Colic lymph node (tissue), 1 donor: ENCODE measurements around a stretch of chr12.

DNA sequence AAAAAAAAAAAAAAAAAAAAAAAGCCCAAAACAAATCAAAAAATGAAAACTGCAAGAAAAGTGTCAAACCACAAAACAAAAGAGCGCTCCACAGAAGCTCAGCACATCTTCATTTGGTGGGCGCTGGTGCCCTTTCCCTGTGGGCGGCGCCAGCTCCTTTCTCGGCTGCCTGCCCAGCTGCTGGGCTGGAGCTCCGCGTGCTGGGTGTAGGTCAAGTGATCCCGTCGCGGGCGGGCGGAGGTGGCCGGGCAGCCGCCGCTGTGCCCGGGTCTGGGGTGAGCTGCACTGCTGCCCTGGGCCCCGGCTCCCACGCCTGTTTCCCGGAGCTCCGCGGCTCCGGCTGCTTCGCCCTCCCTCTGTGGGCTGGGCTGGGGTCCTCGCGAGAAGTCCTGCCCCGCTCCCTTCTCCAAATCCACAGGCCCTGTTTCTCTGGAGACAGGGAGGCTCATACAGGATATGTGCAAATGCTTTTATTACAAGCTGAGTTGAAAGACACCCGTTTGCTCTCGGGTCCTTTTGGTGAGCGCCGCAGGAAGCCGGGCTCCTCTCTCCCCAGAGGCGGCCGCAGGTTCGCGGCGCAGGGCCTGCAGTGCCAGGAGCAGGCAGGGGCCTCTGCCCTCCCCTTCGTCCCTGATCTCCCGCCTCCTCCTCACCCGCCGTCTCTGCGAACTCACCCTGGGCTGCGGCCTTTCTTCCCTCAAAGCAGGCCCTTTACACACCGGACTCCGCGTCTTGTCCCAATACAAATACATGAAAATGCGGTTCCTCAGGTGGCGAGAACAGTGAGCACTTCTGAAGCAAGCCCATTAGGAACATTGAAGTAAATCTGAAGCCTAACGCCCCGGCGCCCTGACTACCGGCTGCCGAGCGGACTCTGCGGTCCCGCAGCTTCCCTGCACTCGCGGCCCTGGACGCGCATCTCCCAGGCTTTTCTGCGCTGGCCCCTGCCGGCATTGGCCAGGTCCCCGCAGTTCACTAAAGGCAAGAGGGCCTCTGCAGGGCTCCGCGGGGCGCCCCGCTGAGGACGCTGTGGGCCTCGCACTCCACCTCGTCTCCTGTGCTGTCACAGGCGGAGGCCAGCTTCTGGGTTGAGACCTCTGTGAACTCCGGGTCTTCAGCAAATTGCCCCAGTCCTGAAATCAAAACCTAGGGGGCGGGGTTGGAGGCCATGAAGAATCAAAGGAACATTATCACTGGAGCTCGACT lies 68.0 kb upstream of the CAPRIN2 start:
- PRO-cap, result no peak

DNA sequence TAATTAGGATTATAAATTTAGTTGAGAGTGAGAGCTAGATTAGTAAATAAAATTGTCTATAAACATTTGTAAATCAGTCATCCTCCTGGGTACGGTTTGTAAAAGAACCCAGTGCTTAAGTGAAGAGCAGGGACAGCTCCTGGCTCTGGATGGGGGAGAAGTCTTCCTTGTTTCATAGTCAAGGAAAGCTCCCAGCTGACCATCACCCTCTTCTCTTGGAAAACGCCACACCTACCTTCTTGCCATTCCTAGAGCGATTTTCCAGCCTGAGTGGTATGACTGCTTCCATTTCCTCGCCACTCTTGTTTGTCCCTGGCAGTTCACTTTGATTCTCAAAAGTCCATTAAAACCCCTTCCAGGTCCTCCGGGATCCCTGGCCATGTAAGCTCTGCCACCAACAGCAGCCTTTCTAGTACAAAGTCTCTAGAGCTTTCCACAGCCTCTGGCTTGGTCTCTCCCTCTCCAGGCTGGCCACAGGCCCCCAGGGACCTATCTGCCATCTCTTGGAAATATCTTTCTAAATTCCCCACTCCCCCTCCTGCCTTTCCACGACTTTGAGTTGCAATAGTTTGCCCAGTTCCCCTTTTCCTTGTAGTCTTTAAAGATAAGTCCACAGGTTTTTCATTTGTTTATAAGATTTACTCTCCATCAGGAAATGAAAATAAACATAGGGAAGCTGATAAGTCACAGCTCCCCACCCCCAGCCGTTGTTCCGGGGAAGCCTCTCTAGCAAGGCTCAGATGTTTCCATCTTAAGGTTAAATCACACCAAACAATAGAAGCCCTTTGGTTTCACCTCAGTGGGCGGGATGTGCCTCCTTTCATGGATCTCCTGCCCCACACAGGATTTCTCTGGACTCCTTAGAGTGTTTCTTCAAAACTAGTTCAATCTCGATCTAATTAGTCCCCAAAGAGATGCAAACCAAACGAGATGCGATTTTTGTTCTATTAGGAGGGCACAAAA lies 42.8 kb upstream of the SINHCAF start:
- PRO-cap, result no peak

- PRO-cap, result no peak
Observed at GRCh38 chr12:31369477-31369964, 43.6 kb upstream of the SINHCAF start.

GRCh38 chr12:31525394-31525713 lies 65.6 kb downstream of the DENND5B start:
- PRO-cap, result no peak

DNA sequence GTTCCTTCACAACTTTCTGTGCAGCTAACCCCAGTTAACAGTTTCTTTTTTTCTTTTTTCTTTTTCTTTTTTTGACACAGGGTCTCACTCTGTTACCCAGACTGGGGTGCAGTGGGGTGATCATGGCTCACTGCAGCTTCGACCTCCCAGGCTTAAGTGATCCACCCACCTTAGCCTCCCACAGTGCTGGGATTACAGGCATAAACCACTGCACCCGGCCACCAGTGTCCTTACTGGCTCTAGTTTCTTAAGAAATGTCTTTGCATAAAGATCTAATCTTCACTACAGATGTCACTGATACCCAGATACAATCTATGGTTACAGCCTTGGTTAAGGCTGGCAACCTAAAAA lies 27.4 kb downstream of the ETFBKMT start:
- PRO-cap, result unidirectional peak, minus-strand start at position 249 of the sequence

DNA sequence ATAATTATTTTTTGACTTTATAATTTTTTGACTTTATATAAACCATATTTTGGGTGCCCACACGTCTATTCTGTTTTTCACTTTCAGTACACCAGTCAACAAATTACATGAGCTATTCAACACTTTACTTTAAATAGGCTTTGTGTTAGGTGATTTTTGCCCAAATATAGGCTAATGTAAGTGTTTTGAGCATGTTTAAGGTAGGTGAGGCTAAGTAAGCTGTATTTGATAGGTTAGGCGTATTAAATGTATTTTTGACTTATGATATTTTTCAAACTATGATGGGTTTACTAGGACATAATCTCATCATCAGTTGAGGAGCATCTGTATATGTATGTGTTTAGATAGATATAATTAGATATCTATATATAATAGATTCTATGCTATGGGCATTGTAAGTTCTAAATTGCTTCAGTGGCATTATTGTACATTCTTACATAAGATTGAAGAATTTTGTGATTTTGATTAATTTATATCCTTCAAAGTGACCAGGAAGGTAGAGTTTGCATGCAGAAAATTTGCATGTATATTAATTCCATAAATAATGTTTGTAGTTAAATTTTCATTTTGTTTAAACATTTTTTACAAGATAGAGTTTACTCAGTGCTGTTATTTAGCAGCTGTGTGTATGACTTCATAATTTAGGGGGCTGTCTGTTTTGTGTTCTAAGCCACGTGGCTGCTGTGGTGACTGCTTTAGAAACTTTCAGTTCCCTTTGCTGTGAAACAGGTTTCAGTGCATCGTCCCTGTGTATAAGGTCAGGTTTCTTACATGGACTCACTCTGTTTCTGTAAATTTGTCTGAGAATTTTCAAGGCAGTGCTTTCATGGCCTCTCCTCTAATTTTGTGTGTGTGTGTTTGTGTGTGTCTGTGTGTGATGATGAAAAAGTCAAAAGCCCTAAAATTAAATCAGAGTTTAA lies 32.1 kb downstream of the BICD1 start:
- PRO-cap, result unidirectional peak, plus-strand start at position 728 of the sequence

GRCh38 chr12:32390533-32391397 lies 8.6 kb upstream of the FGD4 start:
- PRO-cap, result no peak

DNA sequence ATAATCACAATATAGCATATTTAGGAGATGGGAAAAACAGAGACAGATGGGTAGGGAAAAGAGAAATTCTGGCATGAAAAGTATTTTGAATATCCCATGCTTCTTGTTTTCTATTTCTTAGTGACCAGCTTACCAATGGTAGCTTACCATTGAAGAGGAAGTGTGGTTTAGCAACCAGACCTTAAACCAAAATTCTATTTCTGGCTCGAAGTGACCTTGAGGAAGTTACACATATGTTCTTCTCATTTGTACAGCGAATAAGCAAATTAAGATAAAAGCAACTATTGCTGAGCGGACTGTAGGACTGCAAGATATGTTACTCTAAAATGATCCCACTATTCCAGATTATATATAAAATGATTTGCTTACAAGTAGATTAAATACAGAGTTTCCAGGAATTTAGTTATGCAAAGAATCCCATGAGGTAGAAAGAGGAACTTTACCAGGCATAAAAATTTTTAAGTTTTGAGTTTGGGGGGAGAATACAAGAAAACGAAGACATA lies 82.9 kb downstream of the FGD4 start:
- PRO-cap, result no peak

DNA sequence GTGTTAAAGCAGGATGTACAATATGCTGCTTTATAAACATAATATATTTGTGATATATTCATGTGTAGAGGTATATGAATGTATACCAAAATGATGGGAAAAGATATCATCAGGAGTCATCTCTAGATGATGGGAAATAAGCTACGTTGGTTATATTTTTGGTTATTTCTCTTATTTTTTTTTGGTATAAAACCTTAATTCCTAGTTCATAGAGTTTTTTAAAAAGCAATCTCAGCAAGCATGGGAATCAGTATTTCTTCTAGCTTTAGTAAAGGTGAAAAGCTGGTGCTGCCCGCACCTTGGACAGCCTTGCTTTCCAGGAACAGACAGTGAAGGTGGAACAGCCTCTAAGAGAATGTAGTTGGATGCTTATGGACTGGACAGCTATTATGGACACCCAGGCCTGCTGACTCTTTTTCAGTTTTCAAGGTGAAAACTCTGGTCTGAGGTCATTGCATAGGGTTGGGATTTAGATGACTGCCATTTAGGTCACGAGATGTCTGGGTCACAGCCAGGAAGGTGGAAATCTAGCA lies 93.3 kb downstream of the FGD4 start:
- PRO-cap, result no peak

- PRO-cap, result no peak
Observed at GRCh38 chr12:32532462-32532815, 133.1 kb downstream of the FGD4 start.

DNA sequence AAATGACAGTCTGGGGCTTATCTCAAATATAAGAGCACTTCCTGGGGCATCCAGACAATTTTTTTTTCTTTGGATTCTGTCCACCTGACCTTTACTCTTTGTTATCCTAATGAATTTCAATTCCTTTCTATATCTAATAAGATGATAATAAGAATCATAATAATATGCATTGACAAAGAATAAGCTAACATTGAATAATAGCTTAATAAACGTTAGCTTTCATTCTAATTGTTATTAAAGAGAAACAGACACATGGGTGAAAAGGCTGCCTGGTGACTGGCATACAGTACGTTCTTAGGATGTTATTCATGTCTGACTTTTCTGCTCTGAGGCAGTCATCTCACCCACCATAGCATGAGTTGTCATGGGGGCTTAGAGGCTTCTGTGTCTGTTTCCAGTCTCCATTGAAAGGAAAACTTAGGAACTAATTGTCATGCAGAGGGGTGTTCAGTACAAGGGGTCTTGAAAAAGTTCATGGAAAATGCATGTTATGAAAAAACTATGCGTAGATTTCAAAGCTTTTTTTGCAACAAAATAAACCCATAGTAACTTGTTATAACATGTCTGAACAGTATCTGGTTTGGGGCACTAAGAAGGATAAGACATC lies 66.1 kb upstream of the DNM1L start:
- PRO-cap, result no peak

DNA sequence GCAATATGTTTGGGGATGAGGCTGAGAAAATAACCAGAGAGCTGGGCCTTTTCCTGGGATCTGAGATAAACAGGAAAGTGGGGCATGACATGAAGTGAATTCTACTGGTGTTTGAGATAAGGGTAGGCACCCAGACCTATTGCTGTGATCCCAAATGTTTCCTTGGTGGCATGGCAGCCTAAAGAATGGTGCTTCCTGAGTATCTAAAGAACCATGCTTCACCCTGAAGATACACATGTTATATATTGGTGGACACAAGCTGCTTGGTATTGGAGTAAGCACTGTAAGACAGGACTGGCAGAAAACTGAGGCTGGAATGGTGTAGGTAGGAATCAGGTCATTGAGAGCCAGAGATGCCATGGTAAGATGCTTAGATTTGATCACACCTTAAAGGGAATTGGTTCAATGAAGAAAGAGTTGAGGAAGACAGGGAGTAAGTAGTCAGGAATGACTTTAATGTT lies 50.3 kb upstream of the DNM1L start:
- PRO-cap, result no peak

- PRO-cap, result no peak
Observed at GRCh38 chr12:32726274-32727099, 29.2 kb downstream of the YARS2 start.

DNA sequence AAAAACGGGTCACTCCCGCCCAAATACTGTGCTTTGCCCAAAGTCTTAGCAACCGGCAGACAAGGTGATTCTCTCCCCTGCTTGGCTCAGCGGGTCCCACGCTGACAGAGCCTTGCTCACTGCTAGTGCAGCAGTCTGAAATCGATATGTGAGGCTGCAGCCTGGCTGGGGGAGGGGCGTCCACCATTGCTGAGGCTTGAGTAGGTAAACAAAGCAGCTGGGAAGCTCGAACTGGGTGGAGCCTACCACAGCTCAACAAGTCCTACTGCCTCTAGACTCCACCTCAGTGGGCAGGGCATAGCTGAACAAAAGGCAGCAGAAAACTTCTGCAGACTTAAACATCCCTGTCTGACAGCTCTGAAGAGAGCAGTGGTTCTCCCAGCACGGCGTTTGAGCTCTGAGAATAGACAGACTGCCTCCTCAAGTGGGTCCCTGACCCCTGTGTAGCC lies 81.4 kb upstream of the SYT10 start:
- PRO-cap, result no peak

DNA sequence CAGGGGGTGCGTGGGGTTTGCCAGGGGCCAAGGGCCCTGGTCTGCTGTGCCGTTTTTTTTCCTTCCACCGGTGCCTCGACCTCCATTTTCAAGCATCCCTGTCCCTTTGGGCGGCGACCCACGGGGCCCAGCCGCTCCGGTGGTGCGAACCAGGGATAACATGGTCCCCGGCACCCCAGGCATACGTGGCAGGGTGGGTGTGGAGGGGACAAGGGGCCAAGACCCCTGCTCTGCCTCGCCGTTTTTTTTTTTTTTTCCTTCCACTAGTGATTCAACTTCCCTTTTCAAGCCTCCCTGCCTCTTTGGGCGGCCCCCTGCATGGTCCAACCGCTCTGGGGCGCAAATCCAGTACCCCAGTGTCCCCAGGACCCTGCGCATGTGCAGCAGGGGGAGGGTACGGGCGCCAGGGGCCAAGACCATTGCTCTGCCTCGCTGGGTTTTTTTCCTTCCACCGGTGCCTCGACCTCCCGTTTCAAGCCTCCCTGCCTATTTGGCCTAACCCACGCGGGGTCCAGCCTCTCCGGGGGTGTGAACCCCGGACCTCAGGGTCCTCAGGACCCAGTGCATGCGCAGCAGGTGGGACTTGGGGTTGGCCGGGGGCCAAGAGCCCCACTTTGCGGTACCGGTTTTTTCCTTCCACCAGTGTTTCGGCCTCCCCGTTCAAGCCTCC lies 327.0 kb downstream of the ALG10 start:
- PRO-cap, result unidirectional peak, minus-strand start at position 254 of the sequence

DNA sequence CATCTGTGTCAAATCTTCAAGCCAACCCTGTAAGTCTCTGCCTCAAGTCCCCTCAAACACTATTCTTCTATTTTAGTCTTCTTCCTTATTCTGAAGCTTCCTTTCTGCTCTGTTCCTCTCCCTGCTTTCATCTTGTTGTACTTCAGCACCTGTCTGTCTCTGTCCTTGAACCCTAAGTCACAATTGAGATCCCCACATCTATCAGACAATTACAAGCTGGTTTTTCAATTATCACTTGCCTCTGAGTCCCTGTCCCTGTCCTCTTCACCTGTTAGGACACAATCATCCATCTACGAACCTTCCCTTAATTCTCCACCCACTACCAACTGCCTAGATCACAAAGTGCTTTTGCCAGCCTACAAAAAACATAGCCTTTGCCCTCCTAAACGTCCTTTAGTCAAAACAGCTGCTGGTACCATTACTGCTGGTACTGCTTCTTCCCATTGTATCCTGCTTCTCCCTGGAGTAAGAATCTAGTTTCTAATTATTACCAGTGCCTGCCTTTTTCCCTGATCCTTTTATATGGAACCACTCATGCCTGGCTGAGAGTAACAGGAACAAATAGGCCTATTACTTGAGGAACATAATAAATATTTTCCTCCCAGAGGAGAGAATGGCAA lies 82.1 kb downstream of the CPNE8 start:
- PRO-cap, result no peak

DNA sequence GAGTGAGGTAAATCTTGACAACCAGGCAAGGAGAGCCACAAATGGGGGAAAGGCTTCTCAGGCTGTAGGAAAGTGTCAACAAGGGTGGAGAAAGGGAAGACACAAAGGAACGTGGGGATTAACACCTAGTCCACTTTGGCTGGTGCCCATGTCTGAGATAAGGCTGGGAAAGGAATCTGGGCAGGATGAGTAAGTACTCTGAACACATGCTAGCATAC lies 13.4 kb downstream of the CPNE8 start:
- PRO-cap, result no peak

GRCh38 chr12:39912382-39913126 lies 193.3 kb downstream of the SLC2A13 start:
- PRO-cap, result no peak

DNA sequence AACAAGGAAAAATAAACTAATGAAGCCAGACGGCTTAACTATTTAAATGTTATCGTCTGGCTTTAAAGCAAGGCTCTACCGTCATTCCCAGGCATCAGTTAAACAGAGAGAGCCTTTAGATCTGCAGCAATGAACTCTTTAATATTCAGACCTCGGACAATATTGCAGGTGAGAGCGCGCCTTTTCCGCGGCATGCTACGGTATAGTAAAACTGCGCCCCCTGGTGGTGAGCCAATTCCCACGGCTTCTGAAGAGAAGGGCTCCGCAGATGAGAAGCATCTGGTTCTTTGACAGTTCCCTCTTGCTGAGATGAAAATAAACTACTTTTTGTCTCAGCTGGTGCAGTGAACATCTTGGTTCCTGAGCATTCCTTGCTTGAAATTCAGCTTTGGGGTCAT lies 1.6 kb upstream of the SLC2A13 start:
- PRO-cap, result no peak

GRCh38 chr12:40156389-40156798 lies 50.5 kb upstream of the SLC2A13 start:
- PRO-cap, result no peak